Colon Carcinoma Metastatic in the Lung (tissue), 2 donors: ENCODE measurements around the gene GRM5.

GRCh38 chr11:86741043-86741548 is 59.2 kb upstream of the PRSS23 start:
- PRO-cap, 2 experiments = no peak in any of the 2 experiments

DNA sequence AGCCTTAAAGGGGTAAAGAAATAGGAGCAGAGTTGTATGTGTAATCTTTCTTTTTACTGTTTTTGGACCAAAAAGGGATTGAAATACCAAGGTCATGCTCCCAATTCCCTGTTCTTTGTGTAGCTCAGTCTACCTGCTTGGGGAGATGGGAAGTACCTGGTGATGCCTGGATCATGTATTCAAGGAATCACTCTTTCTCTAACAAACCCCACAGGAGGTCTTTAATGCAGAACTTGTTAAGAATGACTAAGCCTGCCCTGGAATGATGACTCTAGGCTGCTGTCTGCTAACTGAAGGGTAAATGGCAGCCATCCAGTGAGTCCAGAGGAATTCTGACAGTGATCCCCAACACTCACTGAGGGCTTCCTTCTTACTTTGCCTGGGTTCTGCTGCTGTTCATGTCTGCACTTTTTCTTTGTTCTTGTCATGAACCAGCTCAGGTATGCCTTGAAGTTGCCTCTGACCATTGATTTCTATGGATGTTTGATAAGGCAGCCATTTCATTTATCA is 11.3 kb downstream of the PRSS23 start:
- PRO-cap, 2 experiments = no peak in any of the 2 experiments

DNA sequence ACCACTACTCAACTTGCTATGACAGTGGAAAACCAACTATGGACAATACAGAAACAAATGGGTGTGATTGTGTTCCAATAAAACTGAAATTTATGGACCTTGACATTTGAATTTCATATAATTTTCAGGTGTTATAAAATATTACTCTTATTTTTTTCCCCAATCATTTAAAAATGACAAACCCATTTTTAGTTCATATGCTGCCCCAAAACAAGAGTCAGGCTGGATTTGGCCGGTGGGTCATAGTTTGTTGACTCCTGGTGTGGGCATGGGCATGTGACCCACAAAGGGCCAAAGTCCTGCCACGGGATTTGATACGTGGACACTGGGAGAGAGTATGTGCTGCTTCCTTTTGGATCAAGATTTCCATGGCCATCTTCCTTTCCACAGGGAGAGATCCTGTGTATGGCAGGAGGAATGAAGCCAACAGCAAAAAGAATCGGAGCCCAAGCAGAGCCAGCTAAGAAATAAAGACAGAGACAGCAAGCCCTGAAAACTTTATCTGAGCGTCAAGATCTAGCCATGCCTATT is 26.9 kb upstream of the FZD4 start:
- PRO-cap, 2 experiments = no peak in any of the 2 experiments

DNA sequence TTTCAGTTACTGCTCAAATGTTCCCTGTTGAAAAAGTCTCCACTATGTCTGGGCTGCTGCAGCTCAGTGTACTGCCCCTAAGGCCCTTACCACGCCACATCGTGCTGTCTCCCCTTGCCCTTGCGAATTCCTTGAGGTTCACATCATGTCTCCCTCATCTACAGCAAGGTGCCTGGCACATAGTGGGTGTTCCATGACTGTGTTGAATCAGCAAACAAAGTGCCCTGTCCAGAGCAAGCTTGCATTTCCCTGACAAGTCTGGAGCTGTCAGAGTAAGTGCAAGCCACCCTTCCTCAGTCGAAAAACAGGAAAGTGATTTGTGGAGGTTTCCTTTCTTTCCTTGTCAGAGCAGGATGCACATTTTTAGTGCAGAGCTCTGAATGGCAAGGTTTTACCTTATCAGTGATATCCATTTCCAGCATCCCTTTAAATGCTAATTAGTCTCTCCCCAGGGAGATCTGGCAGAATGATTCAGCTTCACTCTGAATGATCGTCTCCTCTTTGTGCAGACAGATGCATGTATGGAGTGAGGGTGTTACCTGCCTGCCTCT is 331.2 kb downstream of the TMEM135 start:
- PRO-cap, 2 experiments = no peak in any of the 2 experiments

GRCh38 chr11:88508100-88508966 is 170.8 kb upstream of the CTSC start:
- PRO-cap, 2 experiments = no peak in any of the 2 experiments

- PRO-cap, 2 experiments = no peak in any of the 2 experiments
Observed at GRCh38 chr11:89065564-89066296, at the start of gene GRM5. Gene GRM5, minus strand, starts transcription at chr11:89065982.

DNA sequence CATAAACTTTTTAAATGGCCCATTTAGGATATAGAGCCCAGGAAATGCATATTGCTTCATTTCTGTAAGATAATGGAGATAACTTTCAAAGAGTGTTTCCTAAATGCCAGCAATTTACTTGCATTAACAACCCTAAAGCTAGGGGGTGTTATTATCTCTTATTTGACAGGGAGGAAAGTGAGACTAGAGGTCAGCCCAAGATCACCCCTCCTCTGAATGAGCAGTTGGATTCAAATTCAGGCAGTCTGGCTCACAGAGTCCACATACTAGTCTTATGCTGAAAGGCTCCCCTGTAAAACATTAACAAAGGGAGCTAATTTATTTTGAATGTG is 49.9 kb upstream of the TRIM77 start:
- PRO-cap, 2 experiments = no peak in any of the 2 experiments

- PRO-cap, 2 experiments = no peak in any of the 2 experiments
Observed at GRCh38 chr11:90167684-90168164, 33.3 kb downstream of the NAALAD2 start.

DNA sequence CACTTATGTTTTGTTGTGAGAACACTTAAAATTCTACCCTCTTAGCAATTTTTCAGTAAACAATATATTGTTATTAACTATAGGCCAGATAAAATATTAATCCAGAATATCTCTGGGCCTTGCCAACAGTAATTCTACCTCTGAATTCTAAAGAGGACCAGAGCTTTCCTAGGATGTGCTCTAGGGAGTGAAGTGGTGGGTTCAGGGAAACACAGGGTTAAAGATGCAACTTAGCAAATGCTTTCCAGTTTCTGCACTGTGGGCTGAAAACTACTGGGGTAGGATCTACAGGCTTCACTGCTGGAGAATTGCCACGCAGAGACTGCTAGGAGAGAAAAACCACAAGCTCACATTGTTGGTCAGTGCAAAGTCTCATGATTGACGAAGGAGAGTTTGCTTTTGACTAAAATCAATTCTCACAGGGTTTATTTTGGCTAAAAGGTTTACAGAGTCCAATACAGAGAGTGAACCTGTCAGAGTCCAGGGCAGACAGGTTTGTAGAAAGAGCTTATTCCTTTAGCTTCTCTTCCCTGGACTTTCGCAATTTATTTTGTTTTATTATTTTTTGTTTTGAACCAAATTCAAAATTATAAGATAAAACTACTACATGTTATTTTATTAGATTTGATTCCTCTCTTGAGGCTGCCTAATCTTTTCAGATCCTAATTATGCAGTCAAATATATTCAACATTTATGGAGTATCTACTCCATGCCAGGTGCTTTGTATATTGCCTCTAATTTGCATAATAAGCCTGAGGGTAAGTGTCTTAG is 64.6 kb downstream of the MTNR1B start:
- PRO-cap, 2 experiments = no peak in any of the 2 experiments

- PRO-cap, 2 experiments = peak in 1 of 2 experiments; most common plus-strand start chr11:93197532 (in 1); most common minus-strand start chr11:93197408 (in 1)
Observed at GRCh38 chr11:93197110-93197718, 577 bp downstream of the SLC36A4 start.

DNA sequence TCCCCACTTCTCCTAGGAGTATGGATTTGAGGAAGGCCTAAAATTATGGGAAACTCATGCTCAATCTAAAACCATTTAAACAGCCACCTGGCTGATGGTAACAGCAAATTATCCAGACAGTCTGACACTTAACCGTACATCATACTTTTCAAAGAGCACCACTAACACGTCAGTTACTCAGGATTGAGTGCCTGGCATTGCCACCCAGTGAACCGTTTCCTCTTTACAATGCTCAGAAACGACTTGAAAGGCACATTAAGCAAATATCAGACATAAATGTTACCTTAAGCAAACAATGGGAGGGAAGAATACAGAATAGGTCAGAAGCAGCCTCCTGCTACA is 18.8 kb upstream of the SLC36A4 start:
- PRO-cap, 2 experiments = no peak in any of the 2 experiments

DNA sequence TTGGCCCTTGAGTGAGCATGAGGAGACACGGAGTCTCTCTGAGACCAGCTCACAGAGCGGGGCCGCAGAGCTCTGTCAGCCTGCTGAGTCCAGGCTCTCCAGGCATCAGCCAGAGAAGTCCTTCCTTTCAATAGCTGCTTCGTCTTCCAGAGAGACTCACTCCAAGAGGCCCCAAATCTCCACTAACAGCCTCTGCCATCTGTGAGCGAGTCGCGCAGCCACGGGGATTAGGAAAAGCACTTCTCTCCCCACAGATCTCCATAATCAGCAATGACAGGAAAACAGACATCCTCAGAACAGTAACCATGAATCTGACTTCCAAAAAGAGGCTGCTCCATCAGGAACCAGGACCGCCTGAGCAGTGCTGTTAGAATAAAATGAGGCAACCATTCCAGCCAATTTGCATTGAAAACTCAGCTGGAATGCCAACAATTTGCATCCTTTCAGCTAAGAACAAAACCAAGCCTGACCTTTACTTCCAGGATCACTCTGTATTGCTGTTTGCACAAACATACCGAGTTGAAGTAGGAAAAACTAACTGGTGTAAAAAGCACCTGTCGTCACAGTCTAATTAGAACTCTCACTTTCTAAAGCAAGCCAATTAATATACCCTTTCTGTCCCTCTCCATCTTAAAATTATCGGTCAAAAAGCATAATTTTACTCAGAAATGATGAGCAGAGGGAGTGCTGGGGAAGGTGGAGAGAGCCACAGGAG is 65.4 kb downstream of the SMCO4 start:
- PRO-cap, 2 experiments = no peak in any of the 2 experiments

DNA sequence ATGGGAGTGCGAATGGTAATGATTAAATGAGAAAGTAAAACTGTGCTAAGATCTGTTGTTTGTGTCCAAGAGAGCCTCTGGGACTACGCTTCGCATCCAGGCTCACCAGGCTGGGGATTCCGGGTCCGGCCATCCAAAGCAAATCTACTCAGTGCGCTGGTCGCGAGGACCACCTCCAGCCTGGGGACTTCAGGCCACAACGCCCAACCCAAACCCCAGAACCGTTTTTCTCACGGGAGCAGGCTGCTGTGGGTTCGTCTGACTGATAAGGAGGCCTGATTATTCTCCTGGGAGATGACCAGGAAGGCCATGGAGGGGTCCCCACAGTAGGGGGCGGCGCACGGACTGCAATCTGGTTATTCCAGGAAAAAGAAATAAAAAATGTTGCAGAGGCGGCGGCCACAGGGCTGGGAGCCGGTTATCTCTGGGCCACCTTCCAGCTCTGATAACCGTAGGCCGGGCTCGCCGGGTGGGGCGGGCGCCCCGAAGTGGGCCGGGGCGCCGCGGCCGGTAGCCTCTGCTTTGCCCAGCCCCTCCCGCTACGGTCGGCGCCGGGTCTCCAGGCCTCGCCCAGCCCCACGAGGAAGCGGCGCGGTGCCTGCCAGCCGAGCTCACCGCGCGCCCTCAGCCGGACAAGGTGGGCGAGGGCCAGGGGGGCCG is 616 bp downstream of the VSTM5 start:
- PRO-cap, 2 experiments = no peak in any of the 2 experiments

DNA sequence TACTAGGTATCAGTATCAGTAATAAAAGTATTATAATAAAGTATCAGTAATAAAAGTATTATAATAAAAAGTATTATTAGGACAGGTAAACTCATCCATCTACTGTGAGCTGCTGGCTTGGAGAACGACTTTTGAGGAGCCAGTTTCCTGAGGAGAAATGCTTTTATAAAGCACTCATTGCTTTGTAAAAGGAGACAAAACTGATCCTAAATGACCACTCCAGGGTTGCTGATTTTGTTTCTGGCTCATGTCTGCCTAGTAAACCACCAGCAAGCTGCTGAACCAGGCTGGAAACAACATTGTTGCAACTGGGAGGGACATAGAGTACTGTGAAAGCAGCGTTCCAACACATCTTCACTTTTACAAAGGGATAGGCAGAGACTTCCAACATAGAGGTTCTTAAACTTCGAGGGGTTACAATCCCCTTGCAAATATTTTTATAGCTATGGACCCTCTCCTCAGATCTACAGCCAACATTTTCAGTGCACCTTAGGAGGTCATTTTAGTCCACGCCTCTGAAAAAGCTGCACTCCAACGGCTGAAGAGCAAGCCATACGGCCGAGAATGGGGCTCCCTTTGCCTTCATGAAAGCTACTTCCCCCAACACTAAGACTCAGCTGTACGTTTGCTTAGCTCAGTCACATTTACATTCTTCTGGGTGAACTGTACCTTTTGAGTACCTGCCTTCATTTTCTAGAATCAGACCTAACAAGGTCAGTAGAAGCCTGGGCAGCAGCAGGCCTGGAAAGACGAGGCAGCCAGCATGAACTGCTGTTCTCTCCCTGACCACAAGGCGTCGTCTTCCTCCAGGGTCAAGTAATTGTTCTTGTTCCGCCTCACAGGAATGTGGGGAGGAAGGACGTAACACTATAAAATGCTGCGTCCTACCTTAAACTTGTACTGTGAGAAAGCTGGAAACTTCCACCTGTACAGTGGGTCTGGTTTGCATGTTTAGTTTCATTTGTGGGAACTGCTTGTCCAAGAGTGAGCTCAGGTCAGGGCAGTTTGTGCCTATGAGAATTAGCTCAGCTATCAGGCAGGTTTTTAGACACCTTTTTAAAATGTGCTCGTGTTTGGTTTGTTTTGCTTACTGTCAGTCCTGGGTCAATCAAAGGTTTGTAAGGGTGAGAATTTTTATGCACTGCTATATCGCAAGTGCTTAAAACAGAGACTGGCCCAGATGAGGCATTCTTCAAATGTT is 54.9 kb downstream of the PANX1 start:
- PRO-cap, 2 experiments = no peak in any of the 2 experiments

GRCh38 chr11:94500586-94501099 is 6.9 kb downstream of the ANKRD49 start:
- PRO-cap, 2 experiments = no peak in any of the 2 experiments

DNA sequence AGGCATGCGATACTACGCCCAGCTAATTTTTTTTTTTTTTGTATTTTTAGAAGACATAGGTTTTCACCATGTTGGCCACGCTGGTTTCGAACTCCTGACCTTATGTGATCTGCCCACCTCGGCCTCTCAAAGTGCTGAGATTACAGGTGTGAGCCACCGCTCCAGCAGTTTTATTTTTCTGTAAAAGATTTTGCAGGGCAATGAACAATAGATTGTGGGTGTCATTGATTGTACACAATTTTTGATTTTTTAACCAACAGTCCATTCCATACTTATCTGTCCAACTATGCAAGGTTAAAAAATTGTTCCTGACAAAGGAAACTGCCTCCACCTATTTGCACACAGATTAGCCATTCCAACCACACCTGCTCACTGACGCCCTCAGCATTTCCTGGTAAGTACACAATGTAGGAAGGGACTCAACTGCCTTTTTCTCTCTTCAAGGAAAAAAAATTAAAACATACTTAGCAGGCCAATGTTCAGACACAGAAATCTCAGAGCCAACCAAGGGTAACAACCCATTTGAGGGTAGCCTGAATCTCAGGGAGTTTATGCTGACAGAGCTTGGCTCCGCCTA is 4.4 kb upstream of the FUT4 start:
- PRO-cap, 2 experiments = peak in 2 of 2 experiments; most common plus-strand start position 397 of the sequence (in 1); most common minus-strand start position 286 of the sequence (in 1)

GRCh38 chr11:94639741-94640324 is 72.7 kb downstream of the PIWIL4 start:
- PRO-cap, 2 experiments = no peak in any of the 2 experiments

GRCh38 chr11:94769263-94770273 is 1.4 kb downstream of the AMOTL1 start:
- PRO-cap, 2 experiments = no peak in any of the 2 experiments

GRCh38 chr11:95254163-95254710 is 23.2 kb upstream of the SESN3 start:
- PRO-cap, 2 experiments = peak in 2 of 2 experiments; most common minus-strand start chr11:95254391 (in 2)

DNA sequence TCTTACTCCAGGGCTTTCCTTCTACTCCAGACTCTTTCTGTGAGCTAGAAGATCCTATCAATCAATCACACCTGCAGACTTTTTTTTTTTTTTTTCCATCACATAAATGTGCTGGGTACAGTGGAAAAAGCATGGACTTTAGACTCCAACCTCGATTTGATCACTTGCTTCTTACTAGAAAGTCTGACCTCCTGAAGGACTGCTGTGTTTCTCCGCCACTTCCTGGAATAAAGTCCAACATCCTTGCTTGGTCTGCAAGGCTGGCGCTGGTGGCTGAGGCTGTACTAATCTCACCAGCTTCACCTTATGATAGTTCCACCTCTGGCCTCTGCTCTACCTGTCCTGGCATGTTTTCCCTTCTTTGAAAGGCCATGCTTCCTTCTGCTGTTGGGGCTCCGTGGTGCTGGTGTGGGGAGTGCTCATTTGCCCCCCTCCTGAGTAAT is 60.9 kb upstream of the SESN3 start:
- PRO-cap, 2 experiments = peak in 1 of 2 experiments; most common plus-strand start position 257 of the sequence (in 1); most common minus-strand start position 39 of the sequence (in 1)